Skin of body (tissue), 2 donors: ENCODE data around the gene H2BC21.

- RAMPAGE, long total RNA: no peak
Measured at GRCh38 chr1:149605838-149606728, 22.4 kb downstream of the PPIAL4C start.

DNA sequence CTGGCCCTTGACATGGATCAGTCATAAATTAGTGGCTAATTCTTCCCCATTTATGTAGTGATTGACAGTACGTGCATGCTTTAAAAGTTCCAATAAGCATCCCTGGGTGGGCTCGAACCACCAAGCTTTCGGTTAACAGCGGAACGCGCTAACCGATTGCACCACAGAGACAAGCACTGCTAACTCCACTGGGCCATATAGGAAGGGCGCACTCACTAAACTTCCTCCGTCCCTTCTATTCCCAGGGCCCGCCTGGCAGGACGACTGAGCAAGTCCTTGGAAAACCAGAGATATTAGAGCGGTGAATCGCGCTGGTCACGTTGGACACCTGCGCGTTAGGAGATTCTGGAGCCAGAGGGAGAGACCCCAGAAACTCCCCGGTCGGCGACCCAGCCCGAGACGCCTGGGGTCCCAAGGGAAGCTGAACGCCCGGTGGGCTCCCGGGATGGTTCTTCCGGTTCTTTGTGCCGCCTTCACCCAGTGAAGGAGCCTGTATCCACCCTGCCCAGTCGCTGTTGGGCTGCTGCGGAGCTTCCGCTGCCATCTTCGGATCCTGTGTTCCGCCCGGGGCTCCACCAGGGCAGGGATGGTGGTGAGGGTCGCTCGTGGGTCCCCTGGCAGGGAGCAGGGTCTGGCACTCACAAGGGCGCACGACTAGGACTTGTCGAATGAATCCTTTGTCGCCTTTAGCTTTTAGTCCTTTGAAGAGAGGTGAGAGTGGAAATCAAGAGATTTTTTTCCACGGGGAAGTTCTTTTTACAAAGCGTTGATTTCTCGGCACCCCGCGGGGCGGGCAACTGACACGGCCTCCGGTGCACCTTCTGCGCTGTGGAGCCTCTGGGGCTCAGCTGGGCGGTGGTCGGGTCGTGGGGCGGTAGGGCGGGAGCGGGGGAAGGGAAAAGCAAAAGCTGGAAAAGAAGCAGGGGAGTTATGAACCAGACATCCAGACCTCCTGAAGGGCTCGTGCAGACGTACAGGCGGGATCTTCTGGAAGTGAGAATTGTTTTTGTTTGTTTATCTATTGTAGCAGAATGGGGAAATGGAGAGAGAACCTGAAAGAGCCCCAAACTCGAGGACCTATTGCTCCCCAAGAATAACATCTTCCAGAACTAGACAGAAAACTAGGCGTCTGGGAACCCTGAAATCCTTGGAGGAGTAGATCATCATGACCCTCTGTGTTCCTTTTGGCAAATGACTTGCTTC is 63.1 kb downstream of the PPIAL4C start:
- RAMPAGE, long total RNA: no peak

GRCh38 chr1:149712352-149712997 is 70.0 kb upstream of the FCGR1A start:
- RAMPAGE, long total RNA: no peak

- RAMPAGE, long total RNA: no peak
Measured at GRCh38 chr1:149792953-149793462, 10.5 kb downstream of the FCGR1A start.

DNA sequence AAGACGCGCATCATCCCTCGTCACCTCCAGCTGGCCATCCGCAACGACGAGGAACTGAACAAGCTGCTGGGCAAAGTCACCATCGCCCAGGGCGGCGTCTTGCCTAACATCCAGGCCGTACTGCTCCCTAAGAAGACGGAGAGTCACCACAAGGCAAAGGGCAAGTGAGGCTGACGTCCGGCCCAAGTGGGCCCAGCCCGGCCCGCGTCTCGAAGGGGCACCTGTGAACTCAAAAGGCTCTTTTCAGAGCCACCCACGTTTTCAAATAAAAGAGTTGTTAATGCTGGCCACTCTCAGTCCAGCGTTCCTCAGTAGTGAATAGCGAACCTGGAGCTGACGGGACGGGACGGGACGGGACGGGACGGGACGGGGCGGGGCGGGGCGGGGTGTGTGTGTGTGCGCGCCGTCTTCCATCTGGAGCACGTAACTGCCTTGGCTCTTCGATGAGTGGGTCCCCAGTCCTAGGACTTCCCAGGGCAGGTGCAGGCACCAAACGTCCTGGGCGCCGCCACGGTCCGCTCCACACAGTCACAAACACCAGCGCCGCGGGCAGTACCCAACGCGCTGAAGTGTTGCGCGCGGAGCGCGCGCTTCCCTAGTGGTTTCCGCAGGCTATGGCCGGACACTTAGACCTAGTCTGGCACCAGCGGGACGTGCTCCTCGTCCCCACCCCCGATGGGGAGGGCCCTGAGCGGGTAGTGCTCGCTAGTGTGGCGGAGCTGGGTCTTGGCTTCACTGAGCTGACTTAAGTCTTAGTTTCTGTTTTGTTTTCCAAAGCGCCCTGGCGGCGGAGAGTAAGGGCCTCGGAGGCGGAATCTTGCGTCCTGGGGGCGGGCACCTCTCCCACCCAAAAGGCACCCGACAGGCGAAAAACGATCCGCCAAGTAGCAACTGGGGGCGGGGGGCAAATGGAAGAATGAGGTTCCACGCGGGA is 745 bp downstream of the H2AC19 start:
- RAMPAGE, long total RNA: no peak

GRCh38 chr1:149886582-149886762 is at the start of gene H2BC21:
Gene H2BC21, minus strand, starts transcription at chr1:149886682.
- RAMPAGE, long total RNA: start-site peak on the minus strand at chr1:149886650-149886683, 5,807 and 403 reads in 2 replicates

DNA sequence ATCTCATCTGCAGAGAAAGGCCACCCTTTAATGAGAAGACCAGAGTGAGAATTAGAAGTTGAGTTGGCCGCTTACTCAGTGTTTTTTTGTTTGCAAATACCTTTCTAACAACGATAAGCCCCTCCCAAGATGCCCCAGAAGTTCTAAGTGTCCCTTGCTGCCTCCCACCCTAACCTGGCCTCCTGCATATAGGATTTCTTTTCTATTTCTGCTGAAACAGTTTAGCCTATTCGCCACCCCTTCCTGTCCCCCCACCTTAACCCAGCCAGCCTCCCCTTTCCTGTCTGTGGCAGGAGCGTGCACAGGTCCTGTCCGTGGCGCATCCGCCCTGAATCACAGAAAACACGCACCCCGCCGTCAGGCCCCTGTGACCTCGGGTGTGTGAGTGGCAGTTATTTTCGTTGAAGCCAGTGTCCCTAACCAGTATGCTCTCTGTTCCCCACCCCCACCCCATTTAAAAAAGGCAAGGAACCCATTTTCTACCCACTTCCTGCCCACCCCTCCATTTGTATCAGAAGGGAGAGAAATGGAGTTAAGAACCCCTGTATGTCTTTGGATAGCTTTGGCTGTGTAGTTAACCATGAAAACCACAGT is 1.6 kb downstream of the PLEKHO1 start:
- RAMPAGE, long total RNA: no peak

DNA sequence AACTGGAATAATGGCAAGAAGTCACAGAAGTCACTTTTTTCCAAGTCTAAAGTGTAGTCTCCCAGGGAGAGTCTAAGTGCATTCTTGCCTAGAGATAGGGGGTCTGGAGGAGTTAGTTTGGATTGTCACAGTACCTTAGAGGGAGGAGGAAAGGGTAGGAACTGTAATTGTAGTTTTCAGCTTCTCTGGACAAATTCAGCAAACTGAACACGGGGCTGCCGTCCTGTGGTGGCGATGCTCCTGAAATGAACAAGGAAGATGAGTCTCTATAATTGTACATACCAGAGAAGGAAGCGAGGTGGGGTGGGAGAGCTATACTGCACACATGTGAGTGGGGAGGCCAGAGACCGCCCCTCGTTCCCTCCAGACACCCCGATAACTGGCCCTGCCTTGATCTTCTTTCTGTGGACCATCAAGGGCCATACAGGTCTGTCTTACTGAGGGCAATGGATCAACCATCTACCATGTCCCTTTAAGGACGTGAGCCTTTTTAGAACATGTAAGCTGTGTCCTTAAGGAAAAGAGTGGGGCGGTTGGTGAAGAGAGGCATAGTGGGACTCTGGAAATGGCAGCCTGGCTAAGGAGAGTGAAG is 5.6 kb downstream of the PLEKHO1 start:
- RAMPAGE, long total RNA: no peak

DNA sequence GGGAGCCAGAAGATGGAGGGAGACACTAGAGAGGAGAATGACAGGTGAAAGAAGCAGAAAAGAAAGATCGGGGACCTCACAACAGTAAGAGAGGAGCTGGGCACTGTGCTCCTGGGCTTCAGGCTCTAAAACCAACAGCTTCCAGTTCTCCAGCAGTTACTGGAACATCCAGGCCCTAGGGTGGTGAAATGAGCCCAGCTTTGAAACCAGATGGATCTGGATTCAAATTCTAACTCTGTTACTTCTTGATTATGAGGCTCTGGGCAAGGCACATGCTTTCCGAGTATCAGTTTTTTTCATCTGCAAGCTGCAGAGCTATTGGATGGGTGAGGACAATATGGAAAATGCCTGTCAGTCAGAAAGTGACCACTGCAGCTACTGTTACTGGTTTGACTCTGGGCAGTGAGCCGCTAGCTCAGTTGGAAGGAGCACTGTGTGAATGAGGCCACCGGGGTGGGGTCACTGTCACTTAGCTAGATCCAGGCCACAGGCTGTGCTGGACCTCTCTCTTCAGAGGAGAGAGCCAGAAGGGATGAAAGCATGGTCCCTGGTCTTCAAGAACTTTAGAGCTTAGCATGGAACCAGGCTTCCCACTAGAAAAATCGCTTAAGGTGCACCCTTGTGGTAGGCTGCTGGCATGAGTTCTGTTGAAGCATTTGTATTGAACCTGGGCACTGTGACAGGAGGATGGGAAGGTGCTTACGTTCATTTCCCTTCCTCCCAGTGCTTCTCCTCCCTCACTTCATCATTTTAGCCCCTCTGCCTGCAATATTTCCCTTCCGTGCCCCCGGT is 12.2 kb downstream of the PLEKHO1 start:
- RAMPAGE, long total RNA: no peak

DNA sequence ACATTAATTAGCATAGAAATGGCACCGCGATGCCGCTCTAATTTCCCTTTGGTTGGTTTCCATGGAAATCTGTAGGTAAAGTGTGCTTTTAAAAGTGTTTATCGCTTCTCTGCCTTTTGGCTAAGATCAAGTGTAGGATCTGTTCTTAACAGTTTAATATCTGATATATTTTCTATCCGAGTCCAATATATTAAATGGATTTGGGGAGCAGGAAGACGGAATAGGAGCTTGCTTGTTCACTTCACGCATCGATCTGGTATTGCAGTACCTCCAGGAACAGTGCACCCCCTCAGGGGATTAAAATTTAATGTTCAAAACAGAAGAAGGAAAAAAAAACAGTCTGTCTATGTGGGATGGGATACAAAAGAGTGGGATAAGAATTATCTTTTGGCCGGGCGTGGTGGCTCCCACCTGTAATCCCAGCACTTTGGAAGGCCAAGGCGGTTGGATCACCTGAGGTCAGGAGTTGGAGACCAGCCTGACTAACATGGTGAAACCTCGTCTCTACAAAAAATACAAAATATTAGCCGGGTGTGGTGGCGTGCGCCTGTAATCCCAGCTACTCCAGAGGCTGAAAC is 1.0 kb upstream of the ANP32E start:
- RAMPAGE, long total RNA: no peak

DNA sequence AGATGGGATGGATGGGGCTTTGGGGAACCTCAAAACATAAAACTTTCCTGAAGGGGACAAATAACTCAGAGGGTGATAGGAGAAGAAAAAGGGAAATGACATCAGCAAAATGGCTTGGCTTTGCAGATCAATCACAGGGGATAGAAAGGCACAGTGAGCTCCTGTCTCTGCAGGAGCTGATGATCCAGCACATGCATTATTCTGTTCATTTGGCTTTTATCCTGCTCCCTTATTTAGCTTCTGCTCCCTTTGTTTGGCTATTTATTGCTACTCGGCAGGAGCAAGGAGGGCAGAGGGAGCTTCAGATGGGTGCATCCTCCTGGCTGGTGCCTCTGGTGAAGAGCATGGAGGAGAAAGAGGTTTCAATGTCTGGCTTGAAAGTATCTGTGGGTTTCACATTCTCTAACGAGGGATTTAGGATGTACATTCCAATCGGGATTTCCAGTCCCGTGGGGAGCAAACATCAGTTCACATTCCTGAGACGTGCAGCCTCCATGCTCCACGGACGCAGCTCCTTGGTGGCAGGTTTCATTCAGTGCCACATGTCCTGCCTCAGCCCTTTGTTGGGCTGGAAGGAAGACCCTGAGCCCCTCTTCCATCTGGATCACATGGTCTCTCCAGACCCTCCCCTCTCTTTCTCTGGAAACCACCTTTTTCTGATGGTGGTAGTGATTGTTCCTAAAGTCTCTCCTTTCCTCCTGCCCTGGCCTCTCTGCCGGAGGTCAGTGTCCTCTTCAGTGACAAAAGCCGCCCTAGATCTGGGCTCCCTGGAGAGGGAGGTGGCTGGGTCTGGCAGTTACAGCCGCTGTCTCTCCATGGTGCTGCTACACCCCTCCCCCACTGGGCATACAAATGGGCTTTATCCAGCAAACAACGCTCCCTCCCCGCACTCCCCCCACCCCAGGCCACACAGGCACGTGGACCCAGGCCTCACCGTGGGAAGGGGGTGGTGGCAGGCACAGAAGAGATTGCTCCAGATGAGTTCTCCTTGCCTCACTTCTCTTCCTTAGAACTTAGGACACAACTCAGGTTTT is 957 bp upstream of the CA14 start:
- RAMPAGE, long total RNA: no peak

DNA sequence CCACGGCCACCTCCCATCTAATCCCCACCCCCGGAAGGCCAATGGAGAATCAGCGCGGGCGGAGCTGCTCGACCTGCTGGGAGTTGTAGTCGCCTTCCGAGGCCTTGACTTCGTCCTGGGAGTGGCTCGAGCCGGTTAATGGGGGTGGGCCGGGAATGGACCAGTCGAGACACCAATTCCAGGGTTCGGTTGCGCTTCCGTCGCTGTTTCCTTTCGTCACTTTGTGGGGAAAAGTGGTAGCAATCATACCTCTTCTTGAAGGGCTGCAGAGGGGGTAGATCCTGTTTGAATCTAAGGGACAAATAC is 176 bp upstream of the APH1A start:
- RAMPAGE, long total RNA: no peak

GRCh38 chr1:150269345-150269737 is 525 bp upstream of the APH1A start:
- RAMPAGE, long total RNA: no peak

DNA sequence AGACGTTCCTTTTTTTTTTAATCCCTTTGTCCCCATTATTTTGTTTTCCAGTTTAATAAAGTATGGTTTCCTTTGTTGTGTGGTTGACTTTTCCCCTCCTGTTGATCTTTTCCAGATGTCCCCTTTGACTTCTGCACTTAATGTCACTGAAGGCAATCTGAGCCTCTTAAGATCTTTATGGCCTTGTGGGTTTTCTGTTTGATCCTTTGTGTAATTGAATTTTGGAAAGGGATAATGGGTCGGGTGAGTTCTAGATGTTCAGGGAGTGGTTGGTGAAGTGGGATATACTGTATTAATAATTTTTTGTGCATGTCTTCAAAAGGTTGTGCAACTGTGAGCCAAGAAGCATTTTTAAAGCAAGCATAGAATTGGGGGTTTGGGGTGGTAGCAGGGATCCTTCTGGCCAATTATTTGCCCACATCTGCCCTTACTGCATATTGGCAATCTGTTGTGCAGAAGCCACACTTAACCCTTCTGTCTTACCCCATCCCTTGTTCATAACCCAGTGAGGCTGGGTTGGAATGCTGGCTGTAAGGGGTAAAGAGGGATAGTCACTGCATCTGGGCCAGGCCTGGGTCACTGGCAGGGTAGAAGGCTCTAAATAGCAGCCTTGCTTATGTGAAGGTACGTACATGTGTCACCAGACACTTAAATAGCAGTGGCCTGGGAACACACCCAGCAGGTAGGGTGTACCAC is 10.1 kb upstream of the TARS2 start:
- RAMPAGE, long total RNA: no peak

DNA sequence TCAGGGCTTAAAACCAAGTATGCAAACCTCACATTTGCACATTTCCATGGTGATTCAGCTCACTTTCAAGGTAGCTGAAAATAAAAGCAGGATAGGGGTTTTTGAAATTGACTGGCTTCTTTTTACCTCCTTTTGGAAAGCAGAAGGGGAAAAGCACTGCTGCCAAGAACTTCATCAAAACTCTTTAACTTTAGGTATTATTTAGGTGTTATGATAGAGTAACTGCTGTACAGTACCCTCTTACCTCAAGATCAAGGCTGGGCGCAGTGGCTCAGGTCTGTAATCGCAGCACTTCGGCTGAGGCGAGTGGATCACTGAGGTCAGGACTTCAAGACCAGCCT is 6.0 kb downstream of the MCL1 start:
- RAMPAGE, long total RNA: no peak

GRCh38 chr1:150579124-150579462 is 317 bp downstream of the MCL1 start:
- RAMPAGE, long total RNA: no peak

DNA sequence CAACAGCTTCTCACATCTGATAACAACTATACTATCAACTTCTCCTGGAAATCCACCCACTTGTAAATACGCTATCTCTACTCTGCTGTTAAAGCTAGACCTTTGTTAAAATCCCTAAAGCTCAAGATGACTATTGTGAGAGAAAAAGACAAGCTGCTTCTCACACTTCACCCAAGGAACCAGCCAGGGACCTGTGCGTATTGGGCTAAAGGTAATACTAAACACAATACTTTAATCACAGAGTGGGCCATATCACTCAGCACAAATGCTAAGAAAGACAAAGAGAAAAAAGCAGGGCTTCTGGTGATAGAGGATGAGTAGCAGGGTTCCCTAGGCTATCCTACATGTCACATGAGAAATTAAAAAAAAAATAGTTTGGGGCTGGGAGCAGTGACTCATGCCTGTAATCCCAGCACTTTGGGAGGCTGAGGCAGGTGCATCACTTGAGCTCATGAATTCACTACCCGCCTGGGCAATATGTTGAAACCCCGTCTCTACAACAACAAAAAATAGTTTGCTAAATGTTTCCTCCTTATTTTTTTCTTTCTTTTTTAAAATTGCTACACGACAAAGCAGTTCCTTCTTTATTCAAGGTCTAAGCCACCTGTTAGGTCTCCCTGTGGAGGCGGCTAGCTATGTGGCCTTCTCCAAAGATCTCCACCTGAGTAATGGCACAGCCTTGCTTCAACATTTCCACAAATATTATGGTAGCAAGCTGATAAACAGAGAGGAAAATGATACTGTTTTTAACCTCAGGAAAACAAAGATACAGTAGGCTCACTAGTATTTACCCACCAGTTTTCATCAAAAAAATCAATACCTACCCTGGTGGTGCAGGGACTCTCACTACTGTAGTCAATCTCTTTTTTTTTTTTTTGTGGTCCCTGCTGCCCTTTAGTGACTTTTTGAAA is 1.5 kb downstream of the ENSA start:
- RAMPAGE, long total RNA: no peak

- RAMPAGE, long total RNA: no peak
Measured at GRCh38 chr1:150628547-150629201, 738 bp downstream of the ENSA start.

DNA sequence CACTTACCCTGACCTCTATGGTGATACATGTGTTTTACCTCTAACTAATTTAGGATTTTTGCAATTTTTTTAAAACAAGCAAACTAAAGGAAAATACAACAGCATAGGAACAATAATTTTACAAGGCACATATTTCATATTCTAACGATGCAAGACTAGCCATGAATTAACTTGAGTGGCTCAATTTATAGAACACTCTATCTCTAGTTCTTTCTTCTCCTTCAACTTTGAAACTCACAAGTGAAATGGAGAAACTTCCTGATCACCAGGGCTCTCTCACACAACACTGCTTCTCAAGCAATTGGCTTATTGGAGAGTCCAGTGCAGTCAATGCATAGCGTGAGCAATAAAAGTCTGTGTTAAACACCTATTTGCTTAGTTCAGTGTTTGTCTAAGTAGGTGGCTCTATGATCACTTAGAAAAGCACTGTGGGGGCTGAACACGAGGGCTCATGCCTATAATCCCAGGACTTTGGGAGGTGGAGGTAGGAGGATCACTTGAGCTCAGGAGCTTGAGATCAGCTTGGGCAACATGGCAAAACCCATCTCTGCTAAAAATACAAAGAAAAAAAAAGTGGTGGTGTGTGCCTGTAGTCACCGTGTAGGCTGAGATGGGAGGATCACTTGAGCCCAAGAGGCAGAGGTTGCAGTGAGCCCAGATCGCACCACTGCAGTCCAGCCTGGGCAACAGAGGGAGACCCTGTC is 12.2 kb downstream of the CTSS start:
- RAMPAGE, long total RNA: no peak

GRCh38 chr1:150768314-150768647 is 2.7 kb upstream of the CTSS start:
- RAMPAGE, long total RNA: no peak